ENCODE results near the gene ARID4B.

DNA sequence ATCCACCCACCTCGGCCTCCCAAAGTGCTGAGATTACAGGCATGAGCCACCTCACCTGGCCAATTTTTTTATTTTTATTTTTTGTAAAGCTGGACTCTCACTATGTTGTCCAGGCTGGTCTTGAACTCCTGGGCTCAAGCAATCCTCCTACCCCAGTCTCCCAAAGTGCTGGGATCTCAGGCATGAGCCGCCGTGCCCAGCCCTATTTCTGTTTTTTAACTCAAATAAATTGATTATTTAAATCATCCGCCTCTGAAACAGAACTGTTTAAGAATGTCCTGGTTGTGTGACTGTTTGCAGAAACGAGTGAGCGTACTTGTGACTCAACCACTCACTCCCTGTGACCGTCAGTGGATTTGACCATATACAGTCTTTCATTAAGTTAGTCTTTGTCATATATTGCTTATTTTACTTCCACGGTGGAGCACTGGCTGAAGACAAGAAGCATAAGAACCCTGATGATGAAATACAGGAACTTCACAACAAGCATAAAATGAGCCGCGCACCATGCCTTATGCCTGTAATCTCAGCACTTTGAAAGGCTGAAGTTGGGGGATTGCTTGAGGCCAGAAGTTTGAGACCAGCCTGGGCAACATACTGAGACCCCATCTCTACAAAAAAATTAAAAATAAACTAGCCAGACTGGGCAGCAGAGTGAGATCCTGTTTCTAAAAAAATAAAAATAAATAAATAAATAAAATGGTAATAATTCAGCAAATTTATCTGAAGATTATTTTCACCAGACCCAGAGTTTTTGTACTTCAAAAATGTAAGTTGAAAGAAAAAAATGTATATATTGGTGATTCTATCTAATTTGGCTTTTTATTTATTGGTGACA lies 194.0 kb downstream of the TOMM20 start:
- PRO-cap, 2 experiments, result no peak in any of the 2 experiments

DNA sequence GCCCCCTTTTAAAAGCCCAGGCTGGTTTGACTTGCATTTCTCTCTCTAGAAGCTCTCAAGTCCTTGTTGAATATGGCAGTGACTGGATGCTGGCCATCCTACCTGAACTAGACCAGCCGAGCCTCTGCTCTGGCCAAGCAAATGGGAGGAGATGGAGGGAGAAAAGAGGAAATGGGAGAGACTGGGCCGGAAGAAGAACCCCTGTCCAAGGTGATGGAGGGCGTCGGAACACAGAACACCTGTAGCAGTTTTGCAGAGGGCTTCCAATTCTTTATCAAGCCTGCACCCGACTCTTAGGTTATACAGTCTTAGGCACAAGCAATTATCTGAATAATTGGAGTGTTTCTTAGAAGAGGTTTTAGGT lies 148.7 kb downstream of the TOMM20 start:
- PRO-cap, 2 experiments, result no peak in any of the 2 experiments

GRCh38 chr1:235015803-235016219 lies 112.8 kb downstream of the TOMM20 start:
- PRO-cap, 2 experiments, result no peak in any of the 2 experiments

- PRO-cap, 2 experiments, result no peak in any of the 2 experiments
These were observed 53.1 kb downstream of the TOMM20 start for GRCh38 chr1:235075547-235075904.

DNA sequence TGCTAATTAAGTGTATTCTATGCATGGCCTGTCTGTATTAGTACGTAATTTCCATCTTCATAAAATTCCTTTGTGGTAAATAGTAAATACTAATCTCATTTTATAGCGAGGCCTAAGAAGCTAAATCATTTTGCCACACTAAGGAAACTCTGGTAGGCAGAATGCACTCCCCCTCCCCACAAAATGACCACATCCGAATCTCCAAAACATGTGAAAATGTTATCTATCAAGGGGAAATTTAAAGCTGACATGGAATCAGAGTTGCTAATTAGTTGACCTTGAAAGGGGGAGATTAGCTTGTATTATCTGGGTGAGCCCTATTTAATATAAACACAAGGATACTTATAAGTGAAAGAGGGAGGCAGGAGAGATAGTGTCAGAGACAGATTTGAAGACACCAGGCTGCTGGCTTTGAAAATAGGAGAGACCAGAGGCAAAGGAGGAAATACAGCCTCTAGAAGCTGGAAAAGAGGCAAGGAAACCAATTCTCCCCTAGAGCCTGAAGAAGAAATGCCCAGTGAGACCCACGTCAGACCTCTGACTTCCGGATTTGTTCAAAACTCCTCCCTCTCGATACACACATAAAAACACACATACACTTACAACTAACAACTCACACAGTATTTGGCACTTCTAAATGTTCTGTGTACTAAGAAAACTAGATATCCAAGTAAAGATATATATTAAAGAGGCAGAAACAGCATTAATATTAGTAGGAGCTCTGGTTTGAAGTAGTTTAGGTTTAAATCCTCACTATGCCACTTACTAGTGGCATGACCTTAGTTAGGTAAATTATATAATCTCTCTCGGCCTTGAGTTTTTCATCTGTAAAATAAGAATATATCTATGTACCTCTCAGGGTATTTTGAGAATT lies 23.0 kb downstream of the ARID4B start:
- PRO-cap, 2 experiments, result peak in 1 of 2 experiments; most common plus-strand start position 608 of the sequence (in 1); most common minus-strand start position 536 of the sequence (in 1)

- PRO-cap, 2 experiments, result peak in 2 of 2 experiments; most common plus-strand start chr1:235326906 (in 2); most common minus-strand start chr1:235326775 (in 2)
These were observed 1.4 kb downstream of the ARID4B start for GRCh38 chr1:235326520-235326943.

- PRO-cap, 2 experiments, result peak in 2 of 2 experiments; most common plus-strand start chr1:235327855 (in 1); most common minus-strand start chr1:235327926 (in 2)
These were observed at the start of gene ARID4B for GRCh38 chr1:235327765-235328383. Gene ARID4B (minus strand): TSS chr1:235328179.

DNA sequence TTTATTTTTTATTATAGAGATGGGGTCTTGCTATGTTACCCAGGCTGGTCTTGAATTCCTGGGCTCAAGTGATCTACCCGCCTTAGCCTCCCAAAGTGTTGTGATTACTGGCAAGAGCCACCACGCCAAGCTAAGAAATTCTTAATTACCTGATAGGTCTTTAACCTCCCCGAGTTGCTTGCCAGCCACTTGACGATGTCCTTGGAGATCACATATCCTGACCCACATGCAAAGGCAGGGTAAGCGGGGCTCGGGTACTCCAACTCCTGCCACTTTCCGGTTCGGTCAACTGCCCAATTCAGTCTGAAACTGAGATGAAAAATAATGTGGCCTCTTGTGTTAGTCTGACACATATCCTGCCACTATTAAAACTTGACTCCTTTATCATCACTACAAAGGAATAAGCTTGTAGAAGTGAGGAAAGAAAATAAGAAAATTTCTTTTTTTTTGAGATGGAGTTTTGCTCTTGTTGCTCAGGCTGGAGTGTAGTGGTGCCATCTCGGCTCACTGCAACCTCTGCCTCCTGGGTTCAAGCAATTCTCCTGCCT lies 50.2 kb downstream of the B3GALNT2 start:
- PRO-cap, 2 experiments, result no peak in any of the 2 experiments

DNA sequence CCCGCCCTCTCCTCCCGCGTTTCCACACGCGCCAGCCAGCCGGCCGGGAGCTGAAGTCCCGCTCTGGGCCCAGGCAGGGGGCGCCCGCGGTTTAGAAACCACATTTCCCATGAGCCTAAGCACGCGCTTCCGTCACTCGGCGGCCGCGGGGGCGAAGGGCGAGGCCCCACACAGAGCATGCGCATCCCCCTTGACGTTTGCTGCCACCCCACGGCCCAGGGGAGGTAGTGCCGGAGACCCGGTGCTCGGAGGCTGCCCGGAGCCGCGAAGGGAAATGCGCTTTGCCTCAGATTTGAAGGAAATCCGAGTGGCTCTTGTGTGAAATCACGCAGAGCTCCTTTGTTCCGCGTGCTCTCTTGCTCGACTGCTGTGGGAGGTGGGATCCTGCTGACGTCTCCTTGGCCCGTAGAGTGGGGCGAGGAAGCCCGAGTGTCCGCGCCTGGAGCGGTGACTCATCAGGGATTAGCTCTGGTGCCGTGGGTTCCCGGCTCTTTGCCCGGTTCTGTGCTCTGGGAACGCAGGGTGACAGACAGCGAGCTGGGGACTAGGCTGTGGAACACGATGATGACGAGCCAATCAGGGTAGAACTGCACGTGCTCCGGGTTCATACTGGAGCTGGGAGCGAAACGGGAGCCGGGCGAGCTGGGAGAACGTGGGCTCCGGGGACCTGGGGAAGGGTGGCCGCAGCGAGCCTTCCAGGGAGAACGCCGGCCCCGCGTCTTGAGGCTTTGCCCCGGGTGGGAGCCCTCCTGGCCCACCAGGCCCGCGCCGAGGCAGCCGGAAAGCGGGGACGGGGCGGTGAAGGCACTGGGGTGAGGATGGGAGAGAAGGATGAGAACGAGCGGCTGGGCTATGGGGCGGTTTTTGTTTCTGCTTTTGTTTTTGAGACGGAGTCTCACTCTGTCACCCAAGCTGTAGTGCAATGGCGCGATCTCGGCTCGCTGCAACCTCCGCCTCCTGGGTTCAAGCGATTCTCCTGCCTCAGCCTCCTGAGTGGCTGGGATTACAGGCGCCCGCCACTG lies 581 bp upstream of the B3GALNT2 start:
- PRO-cap, 2 experiments, result peak in 2 of 2 experiments; most common plus-strand start position 289 of the sequence (in 2); most common minus-strand start position 65 of the sequence (in 2)

GRCh38 chr1:235527035-235527553 lies 22.8 kb upstream of the B3GALNT2 start:
- PRO-cap, 2 experiments, result no peak in any of the 2 experiments

DNA sequence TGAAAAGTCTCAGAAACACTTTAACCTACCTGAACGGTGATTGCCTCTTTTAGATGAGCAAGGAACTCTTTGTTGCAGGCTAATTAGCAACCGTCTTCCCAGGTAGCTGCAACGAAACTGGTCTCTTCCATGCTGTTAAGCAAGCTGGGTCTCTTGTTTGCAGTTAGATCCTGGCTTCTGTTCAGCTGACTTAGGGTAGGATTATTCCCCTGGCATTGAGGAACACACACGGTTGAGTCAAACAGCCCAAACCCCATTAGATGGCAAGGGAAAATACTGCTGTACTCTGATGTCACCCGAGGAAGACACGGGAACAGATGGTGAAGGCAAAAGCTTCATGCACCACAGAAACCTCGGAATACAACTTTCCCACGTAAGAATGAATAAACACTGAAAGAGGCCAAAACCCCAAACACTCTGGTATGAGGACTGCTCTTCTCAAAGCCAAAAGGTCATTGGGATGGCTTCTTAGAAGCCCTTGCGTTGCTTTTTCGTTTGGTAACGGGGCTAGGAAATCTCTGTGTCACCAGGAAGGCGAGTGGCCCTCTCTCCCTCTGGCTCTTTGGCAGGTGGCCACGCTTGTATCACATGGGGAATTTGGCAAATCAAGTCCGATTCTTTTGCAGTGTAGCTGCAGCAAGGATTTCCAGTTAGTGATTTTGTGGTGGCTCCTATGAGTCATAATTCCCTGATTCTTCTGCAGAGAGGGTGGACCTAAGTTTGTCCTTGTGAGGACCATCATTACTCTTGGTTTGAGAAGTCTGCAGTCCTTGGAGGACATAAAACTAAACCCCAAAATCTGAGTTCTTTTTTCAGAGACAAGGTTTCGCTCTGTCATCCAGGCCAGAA lies 16.7 kb upstream of the LYST start:
- PRO-cap, 2 experiments, result no peak in any of the 2 experiments

DNA sequence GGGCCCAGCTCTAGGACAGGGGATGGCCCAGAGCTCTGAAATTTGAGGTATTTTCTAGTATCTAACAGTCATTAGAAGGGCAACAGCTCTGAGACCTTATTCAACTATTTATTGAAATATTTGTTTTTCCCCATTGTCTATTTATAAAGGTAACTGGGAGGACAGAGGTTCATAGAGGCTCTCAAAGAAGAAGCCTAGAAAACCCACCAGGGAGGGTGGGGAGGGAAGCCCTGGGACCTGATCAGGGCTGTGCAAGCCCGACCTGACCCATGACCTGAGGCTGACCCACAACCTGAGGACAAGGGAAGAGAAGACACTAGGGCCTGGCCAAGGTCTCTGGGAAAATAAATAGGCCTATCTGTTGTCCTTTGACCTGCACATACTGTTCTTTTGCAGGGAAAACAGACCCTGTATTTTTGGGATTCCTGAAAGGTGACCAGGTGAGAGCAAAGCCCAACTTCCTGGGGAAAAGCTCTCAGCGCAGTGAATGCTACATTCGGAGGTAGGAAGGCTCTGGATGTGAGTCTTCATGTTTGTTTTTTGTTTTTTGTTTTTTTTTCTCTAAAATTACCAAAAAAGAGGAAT lies 25.9 kb upstream of the LYST start:
- PRO-cap, 2 experiments, result no peak in any of the 2 experiments

DNA sequence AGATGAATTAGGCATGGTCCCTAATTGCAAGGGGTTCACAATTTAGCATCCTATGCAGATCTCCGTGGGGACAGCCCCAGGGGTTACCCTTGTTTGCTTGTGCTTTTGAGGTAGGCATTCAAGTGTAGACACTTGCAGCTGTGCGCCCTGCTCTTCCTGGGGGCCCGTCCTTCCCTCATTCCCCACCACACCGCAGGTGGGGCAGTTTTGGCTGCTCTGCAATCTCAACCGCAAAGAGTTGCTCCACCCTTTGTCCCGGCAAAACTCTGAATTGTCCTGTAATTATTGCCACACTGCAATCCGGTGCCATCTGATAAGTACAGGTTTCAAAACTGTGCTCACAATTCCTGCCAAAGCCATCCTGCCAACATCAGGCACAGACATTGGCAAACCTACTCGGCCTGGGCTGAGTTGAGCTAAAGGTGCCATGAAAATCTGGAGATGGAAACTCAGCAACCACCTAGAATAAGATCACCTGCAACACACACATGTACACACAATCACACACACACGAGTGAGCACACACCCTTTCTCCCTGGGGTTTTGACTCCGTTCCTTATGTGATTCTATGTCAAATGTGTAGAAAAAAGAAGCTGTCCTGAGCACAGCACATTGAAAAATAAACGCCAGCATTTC lies 65.5 kb upstream of the LYST start:
- PRO-cap, 2 experiments, result no peak in any of the 2 experiments

GRCh38 chr1:235942018-235942543 lies 75.4 kb upstream of the LYST start:
- PRO-cap, 2 experiments, result no peak in any of the 2 experiments

DNA sequence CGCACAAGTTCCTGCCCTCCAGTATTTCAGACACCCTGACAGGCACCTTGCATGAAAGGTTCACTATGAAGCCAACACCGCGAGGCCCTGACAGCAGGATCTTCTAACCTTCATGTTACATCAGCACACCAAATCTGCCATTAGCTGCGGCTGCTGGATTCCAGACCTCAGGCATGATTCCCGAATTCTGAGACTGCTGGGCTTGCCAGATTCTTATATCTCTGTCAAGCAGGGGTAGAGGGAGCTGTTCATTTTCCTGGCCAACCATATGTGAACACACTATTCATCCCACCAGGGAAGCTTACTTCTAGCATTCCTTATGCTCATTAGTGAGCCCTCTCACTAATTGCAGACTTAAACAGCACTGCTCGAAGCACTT lies 43.5 kb downstream of the NID1 start:
- PRO-cap, 2 experiments, result no peak in any of the 2 experiments

- PRO-cap, 2 experiments, result no peak in any of the 2 experiments
These were observed 970 bp downstream of the NID1 start for GRCh38 chr1:236063618-236064622.

GRCh38 chr1:236160168-236160444 lies 17.8 kb downstream of the GPR137B start:
- PRO-cap, 2 experiments, result peak in 2 of 2 experiments; most common plus-strand start chr1:236160326 (in 2)

GRCh38 chr1:236394764-236395770 lies 981 bp downstream of the EDARADD start:
- PRO-cap, 2 experiments, result peak in 2 of 2 experiments; most common plus-strand start chr1:236394998 (in 2); most common minus-strand start chr1:236394948 (in 2)

GRCh38 chr1:236545814-236547041 lies 22.4 kb downstream of the LGALS8 start:
- PRO-cap, 2 experiments, result peak in 1 of 2 experiments; most common plus-strand start chr1:236545915 (in 1); most common minus-strand start chr1:236545928 (in 1)

GRCh38 chr1:236710531-236710930 lies 24.2 kb downstream of the ACTN2 start:
- PRO-cap, 2 experiments, result no peak in any of the 2 experiments